Parotid gland (tissue), 1 donor: ENCODE results near the genes UGT1A5 and UGT1A4.

DNA sequence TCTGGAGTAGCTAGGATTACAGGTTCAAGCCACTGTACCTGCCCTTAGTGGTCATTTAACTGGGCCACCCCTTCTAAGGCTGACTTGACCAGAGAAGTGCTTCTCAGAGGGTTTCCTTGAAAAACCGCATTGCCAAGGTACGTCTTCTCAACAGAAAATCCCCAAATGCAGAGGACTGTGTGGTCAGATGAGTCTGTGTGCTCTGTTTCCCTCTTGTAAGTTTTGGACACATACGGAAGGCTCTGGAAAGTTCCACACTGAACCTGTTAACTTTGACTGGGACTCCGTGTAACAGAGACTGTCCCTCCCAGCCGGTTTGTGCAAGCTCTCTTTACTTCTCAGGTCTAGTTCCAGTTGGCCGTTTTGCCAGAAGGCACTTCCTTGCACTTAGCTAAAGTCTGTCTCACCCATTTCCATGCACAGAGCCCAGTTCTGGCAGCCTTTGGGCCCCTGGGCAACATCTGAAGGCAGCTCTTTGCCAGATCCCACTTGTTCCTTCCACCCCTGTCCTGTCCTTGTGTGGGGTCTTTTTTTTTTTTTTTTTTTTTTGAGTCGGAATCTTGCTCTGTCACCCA lies 22.0 kb downstream of the EFHD1 start:
- PRO-cap: no peak

- PRO-cap: no peak
Observed at GRCh38 chr2:232786926-232787498, 10.6 kb upstream of the KCNJ13 start.

- PRO-cap: no peak
Observed at GRCh38 chr2:232815412-232815948, 39.1 kb upstream of the KCNJ13 start.

DNA sequence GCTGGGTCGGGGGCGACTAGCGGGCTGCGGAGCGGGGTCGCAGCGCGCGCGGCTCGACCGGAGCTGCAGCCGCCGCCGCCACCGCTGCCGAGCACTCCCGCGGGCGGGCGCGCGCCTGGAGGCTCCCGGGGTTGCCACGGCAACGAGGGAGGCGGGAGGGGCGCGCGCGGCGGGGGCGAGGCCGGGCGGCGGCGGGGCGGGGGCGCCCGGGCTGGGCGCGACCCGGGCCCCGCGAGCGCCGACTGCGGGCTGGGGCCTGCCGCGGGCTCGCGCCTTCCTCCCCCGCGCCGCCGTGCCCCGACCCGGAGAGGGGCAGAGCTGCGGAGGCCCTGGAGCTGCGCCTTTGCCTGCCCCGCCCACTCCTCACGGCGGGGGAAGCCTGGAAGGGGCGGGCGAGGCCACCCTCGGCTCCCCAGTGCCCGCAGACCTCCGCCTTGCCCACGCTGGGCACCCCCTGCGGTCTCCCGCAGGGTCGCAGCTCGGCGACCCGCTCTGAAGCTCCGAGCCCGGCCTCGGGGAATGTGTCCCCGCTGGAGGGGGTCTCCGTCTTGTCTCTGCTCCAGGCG lies 58.1 kb downstream of the SNORC start:
- PRO-cap: no peak

DNA sequence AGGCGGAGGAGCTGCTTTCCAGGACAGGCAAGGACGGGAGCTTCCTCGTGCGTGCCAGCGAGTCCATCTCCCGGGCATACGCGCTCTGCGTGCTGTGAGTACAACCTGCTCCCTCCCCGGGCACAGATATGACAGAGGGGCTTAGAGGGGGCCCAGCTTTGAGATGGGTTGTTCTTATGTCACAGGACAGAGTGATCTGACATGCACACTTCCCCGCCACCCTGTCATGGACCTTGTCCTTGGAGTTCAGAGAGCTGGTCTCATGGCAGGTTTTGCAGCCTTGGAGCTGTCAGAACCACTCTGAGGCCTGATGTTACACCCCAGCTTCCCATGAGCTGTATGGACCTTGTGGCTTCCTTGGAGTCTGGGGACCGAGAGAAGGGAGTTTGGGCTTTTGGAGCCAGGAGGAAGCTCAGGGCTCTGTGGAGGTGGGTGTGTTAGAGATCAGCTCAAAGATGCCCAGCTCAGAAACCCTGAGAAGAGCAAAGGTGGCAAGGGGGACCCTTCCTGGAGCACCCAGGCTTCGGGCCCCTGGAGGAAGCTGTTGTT lies 451 bp downstream of the INPP5D start:
- PRO-cap: no peak

DNA sequence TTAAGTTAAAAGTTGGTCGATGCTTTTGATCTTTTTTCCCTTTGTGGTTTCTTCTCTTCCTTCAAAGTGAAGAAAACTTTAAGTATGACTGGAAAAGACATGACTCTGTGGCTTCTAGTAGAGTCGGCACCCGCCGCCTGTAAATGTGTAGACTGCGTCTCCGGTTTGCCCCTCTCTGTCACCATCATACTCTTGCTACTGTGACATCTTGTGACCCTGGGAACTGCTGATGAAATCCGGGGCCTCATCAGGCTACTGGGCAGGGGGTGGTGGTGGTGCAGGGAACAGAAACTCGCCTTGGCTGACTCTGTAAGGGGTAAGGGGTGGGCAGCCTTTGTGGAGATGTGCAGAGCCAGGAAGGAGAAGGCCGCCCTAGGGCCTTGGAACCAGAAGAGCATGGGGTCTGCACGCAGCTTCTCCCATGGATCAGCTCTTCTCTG lies 21.2 kb downstream of the INPP5D start:
- PRO-cap: no peak

GRCh38 chr2:233152214-233153607 lies 92.6 kb downstream of the INPP5D start:
- PRO-cap: no peak

DNA sequence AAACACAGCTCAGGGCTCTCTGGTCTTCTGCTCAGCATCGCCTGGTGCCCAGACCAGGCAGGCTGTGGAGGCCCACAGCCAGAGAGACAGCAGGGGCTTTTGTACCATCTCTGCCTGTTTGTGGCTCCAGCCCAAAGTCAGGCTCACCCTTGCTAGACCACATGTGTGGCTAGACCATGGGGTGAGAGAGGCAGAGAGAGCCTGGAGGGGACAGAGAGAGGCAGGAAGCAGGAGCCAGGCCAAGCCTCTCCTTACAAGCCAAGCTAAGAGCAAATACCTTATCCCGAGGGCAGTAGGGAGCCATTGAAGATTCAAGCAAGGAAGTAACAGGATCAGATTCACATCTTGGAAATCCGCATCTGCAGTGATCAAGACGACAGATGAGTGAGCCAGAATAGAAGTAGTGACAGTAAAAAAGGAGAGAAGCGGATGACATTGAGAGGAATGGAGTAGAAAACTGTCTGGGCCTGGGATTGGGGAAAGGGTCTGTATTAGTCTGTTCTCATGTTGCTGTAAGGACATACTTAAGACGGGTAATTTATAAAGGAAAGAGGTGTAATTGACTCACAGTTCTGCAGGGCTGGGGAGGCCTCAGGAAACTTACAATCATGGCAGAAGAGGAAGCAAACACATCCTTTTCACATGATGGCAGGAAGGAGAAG lies 60.8 kb upstream of the ATG16L1 start:
- PRO-cap: no peak

DNA sequence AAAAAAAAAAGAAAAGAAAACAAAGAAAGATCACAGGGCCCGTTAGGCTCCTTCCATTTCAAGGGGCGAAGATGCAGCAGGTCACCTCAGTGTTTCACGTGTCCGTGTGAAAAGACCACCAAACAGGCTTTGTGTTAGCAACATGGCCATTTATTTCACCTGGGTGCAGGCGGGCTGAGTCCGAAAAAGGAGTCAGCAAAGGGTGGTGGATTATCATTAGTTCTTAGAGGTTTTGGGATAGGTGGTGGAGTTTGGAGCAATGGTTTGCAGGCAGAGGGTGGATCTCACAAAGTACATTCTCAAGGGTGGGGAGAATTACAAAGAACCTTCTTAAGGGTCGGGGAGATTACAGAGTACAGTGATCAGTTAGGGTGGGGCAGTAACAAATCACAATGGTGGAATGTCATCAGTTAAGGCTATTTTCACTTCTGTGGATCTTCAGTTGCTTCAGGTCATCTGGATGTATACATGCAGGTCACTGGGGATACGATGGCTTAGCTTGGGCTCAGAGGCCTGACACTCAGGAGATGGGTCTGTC lies 37.9 kb upstream of the ATG16L1 start:
- PRO-cap: no peak

- PRO-cap: no peak
Observed at GRCh38 chr2:233296969-233297504, 10.6 kb upstream of the SAG start.

DNA sequence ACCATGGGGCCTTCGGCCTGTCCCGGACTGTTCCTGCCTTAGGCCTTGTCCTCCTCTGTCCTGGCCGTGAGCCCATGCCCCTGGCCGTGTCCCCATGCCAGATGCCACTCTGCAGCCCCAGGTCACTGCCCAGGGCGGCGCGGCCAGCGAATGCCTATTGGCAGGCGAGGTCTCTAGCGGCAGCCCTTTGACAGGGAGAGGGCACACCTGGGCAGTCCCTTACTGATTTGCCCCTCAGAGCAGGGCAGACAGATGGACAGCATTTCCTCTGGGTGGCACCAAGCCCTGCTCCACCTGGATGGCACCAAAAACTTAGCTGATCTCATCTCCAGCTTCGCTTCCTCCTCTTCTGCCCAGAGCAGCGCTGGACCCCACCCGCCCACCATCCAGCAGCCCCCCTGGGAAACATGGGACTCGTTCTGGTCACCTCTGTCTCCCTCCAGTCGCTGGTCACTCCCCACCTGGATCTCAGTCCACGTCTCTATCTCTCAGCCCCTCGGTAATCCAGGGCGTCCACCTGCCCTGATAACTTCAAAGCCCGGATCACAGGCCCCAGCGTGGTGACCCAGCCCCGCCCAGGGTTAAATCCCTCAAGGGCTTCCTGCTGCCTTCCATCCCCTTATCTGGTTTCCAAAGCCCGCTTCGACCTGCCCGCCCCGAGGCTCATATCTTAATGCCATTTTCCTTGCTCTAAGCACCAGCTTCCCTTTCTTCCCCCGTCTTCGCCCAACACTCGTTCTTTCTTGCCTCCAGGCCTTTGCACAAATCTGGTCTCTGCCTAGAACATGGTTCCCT lies 905 bp upstream of the DGKD start:
- PRO-cap: no peak

DNA sequence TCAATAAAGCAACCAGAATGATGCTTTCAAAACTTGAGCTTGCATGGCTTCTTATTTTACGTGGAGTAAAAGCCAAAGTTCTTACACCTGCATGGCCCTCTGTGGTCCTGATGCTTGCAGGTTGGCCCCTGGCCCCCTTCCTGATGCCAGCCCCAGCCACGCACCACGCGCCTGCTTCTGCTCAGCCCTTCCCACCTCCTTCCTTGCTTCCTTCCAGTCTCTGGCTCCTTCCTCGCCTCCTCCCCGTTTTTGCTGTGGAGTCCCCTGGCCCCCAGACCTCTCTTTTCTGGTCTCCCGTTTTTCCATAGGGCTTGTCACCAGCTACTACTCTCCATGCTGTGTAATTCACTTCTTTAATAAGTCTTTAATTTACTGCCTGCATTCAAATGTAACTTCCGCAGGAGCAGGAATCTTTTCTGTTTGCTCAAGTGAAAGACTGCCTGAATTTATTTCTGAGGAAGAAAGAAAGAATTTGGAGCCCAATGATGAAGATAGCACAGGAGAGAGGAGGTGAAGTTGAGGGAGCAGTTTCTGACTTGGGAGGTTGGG lies 67.2 kb downstream of the DGKD start:
- PRO-cap: no peak

DNA sequence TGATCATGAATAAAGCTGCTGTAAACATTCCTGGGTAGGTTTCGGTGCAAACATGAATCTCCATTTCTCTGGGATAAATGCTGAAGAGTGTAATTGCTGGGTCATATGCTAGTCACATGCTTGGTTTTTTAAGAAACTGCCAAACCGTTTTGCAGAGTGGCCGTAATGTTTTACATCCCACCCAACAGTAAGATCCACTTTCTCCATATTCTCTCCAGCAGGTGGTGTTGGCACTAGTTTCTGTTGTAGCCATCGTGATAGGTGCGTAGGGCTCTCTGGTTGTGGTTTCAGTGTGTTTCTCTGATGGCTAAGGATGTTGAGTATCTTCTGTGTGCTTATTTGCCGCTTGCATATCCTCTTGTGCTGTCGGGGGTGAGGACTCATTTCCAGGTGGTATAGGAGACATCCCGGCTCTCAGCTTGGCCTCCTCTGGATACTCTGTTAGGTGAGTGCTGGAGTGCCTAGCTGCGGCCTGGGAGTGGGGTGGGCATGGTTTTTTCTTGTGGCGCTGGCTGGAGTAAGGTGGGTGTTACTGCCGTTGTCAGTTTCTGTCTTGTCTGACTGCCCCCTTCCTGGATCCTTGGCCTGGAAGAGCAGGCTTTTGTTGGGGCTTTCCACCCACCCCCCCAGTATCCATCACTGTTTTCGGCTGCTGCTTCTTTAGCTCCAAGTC lies 69.0 kb downstream of the DGKD start:
- PRO-cap: no peak

DNA sequence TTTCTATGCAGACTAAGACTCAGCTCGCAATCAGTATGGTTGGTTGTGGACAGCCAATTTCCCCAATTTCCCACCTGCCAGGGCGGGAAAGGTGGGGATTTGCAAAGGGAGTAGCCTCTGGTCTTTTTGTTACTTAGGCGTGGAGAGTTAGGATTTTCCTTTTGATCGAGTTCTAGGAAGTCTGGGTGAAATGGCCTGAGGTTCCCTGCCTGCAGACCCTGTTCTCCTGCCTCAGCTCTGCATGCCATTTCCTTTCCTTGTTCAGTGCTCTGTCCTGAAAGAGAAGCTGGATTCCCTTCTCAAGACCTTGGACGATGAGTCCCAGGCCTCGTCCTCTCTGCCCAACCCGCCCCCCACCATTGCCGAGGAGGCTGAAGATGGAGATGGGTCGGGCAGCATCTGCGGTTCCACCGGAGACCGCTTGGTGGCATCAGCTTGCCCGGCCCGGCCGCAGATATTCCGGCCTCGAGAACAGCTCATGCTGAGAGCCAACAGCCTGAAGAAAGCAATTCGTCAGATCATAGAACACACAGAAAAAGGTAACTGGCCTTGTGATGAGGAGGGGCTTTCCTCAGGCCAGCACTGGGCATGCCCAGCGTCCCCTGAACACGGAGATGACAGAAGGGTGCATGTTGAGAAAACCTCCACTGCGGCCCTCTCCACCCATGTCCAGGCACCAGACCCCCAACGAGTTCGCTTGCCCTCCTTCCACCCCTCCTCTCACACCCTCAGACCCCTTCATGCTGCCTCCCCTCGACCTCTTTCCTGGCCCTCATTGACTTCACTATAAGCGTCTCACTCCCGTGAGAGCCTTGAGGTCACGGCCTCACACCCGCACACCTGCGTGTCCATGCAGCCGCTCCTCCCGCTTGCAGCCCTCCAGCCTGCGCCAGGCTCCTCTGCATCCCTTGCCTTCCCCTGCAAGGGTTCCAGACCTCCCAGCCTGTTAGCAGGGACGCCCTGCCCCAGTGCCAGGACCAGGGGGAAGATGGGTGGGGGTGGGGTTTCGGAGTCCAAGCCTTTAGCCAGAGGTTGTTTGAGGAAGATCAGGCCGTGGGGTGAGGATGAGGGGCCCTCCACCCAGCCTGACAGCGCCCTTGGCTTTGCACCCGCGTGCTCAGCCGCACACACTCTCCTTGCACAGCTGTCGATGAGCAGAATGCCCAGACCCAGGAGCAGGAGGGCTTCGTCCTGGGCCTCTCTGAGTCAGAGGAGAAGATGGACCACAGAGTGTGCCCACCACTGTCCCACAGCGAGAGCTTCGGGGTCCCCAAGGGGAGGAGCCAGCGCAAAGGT lies 95.0 kb downstream of the DGKD start:
- PRO-cap: no peak

DNA sequence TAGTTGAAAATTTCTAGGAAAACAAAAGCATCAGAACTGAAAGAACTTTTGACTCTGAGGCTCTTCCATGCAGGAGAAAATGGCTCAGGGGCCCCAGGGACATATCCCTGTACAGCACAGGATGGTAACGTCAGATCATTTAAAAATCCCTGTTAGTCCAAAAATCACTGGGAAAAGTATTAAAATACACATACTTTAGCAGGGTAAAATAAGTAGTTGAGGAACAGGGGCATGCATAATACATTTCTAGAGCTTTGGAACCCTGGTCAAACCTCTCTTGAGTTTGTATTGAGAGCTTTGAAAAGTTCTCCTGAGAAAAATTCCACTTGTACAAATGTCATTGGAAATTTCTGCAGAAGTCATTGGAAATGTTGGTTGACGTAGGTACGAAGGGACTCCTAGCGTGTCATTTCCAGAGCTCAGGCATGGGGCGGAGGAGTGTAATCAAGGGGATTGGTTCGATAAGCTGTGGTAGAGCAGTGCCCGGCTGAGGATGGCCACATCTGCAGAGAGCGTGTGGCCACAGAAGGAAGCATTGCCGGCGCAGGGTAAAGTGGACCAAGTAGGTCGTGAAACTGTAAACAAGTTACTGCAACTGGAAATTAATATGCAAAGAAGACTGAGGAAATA lies 101.6 kb downstream of the DGKD start:
- PRO-cap: no peak

DNA sequence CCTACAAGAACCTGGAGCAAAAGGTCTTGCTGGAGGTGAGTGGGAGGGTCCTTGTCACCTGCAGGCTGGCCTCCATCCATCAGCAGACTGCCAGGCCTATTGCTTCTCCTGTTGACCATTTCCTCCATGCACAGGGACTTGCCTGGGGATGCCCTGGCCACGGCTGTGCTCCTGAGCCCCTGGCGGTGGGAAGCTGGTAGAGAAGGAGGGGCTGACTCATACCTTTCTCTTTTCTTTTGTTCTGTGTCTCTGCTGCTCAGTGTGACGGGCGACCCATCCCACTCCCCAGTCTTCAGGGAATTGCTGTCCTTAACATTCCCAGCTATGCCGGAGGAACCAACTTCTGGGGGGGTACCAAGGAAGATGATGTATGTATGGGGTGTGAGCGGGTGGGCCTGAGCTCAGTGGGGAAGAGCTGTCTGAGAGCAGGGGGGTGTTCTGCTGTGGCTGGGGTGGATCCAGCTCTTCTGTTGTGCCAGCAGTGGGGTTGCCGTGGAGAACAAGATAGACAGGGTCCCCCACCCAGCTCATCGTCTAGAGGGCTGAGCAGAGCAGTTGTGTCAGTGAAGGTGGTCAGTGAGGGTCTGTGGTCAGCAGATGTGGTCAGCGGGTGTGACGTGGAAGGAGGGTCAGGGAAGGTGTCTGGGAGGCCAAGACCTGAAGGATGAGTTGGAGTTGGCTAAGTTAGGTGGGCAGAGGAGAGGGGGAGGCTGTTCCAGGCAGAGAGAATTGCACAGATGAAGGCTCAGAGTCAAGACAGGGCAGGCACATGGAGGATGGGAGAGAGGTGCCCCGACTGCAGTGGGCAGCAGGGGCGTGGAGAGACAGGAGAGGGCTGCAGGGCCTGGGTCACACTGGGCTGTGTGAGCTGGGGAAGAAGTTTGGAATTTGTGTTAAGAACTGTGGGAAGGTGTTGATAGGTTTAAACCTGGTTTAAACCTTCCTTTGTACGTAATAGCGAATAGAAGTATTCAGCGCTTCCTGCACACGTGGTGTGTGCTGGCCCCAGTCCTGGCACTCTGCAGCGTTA lies 103.0 kb downstream of the DGKD start:
- PRO-cap: no peak

GRCh38 chr2:233464341-233465030 lies 102.1 kb downstream of the USP40 start:
- PRO-cap: no peak

DNA sequence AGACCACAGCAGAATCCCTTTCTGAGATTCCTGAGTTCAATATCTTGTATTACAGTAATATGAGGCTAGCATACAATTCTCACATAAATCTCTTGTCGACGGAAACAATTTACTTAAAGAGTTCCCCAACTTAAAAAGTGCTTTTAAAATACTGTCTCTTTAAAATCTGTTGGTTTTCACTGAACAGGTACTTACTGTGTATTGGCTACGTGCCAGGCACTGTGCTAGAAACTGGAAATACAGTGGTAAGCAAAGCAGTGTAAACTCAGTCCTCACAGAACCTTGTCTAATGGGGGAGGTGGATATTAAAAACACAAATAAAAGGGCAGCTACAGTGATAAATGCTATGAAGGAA lies 52.7 kb downstream of the USP40 start:
- PRO-cap: no peak

DNA sequence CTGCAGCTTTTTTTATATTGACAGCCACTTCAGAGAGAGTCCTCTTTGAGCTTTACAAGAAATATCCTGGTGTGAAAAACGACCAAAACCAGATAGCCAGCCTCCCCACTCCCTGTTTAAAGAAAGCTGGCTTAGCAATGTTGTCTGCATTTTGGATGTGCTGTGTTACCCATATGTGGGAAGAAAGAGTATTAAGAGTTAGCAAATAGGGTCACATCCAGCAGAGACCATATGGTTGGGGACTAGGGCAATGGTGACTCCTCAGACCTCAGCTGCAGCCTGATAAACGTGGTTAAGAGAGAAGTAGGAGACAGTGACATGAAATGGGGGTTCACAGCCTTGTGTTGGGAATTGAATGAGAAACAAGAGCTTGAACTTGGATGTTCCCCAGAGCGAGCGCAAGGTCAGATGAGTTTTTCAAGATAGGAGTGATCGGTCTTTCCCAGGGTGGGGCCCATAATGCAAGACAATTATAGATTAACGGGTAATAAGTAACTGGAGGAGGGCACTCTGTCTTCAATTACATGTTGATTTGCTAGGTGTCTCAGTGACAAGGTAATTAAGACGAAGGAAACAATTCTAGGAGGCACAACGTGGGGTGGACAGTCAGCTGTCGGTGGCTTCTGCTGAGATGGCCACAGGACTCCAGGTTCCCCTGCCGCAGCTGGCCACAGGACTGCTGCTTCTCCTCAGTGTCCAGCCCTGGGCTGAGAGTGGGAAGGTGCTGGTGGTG lies at the start of gene UGT1A5:
TSS of gene UGT1A5 (plus strand) at position 547 of the 733 bp plus-strand sequence.
- PRO-cap: no peak

GRCh38 chr2:233718395-233718986 lies at the start of gene UGT1A4:
UGT1A4 (plus strand) TSS chr2:233718736.
- PRO-cap: no peak